Myometrial cell (primary cell): ENCODE data around the gene CISD2.

DNA sequence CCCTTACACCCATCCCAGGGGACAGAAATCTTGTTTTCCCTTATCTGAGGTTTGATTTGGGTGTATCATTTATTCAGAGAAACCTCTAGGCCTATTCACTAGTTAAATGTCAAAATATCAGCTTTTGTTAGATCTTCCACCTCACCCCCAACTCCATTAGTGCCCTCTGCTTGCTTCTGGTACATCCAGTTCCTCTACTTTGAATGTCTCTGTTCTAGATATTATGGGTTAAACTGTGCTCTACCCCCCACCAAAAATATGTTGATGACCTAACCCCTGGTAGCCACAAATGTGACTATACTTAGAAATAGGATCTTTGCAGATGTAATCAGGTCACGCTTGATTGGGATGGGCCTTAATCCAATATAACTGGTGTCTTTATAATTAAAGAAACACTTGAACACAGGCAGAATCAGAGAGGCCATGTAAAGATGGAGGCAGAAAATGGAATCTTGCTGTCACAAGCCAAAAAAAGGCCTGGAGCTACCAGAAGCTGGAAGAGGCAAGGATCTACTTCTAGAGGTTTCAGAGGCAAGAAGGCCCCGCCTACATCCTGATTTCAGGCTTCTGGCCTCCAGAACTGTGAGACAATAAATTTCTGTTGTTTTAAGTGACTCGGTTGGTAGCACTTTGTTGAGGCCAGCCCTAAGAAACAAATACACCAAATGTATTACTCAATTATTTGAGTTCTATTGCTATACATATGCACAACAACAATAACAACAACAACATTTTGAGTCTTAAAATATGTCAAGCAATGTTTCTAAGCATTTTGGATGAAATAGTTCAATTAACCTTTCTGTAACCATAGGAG is 220.1 kb downstream of the PPP3CA start:
- RAMPAGE, long total RNA = no peak

GRCh38 chr4:101262668-101263250 is 84.6 kb downstream of the PPP3CA start:
- RAMPAGE, long total RNA = no peak

GRCh38 chr4:101287205-101287872 is 60.0 kb downstream of the PPP3CA start:
- RAMPAGE, long total RNA = no peak

GRCh38 chr4:102554451-102554807 is 53.3 kb downstream of the NFKB1 start:
- RAMPAGE, long total RNA = no peak

DNA sequence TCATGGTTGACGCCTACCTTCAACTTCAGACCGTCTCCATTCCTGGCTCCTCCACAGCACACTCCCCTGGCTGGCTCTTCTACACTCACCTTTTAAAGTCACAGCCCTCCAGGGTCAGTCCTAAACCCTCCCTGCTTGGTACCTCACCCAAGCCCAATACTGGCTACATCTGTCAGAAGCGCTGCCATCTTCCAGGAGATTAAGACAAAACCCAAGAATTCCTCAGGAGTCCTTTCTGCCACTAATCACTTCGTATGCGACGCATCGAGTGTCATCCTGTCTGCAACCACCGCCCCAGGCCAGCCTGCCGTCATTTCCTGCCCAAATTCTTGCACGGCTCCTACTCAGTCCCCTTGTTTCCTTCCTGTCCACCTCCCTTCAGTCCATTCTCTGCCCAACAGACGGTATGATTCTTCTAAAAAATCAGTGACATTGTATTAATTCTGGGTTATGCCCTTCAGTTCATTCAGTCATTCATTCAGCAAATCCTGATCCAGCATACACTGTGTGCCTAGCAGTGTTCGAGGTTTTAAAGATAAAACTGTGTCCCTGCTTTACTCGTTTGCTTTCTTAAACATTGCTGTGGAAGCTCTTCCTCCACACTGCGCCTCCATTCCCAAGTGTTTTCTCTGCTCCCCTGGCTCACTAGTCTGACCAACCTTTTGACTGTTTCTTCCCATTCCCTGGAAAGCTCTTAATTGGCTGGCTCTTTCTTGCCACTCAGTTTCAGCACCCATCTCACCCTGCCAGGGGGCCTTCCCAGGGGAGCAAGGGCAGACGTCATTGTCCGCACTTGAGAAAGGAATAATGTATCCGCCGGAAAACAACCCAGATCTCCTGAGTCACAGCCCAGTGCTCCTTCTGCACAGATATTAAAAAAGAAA is 113.8 kb downstream of the NFKB1 start:
- RAMPAGE, long total RNA = no peak

DNA sequence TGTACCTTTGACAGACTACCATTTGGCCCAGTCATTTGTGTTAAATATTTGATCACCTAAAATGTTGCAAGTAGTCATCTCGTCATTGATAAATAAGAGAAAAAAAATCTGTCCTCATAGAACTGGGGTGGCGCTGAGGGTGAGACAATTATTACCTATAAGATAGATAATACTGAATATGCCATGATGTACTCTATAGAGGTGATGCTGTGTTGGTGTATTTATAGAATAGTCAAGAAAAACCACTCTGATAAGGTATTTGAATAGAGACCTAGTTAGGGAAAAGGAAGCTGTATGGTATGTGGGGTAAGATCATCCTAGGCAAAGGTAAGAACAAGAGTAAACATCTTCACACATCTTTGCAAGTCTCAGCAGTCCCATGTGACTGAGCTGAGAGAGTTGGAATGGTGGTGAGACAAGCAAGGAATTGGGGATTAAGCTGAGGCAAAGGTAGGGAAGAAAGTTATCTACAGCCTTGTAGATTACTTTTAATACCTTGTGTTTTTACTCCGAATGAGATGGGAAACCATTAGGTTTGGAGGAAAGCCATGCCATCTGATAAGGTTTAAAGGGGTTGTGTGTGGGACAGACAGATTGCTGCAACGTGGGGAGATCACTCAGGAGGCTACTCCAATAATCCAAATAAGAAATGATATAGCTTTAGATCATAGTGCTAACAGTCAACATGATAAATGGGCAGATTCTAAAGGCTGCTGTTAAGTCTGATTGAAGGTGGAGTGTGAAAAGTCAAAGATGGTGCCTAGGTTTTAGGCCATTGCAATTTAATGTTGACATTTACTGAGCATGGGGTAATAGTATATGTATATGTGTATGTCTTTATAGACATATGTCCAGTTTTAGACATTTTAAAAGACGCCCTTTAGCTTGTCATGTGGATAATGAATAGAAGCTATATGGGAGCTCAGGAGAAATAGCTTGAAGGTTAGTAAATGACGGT is 31.7 kb upstream of the MANBA start:
- RAMPAGE, long total RNA = no peak

- RAMPAGE, long total RNA = no peak
Measured at GRCh38 chr4:102806247-102807251, 20.8 kb downstream of the UBE2D3 start.

- RAMPAGE, long total RNA = start-site peak on the plus strand at chr4:102868971-102869058, 277 and 672 reads in 2 replicates
Measured at GRCh38 chr4:102868935-102869860, at the start of gene CISD2. Gene CISD2 (plus strand): TSS chr4:102868992.

DNA sequence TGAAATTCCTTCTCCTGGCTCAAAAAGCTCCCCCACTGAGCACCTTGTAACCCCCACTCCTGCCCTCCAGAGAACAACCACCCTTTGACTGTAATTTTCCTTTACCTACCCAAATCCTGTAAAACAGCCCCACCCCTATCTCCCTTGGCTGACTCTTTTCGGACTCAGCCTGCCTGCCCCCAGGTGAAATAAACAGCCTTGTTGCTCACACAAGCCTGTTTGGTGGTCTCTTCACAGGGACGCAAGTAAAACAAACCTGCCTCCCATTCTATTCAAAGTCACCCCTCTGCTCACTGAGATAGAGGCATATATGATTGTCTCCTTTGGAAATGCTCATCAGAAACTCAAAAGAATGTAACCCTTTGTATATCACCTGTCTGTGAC is 227.0 kb upstream of the TACR3 start:
- RAMPAGE, long total RNA = no peak

GRCh38 chr4:104593292-104593594 is 98.5 kb upstream of the CXXC4 start:
- RAMPAGE, long total RNA = no peak

DNA sequence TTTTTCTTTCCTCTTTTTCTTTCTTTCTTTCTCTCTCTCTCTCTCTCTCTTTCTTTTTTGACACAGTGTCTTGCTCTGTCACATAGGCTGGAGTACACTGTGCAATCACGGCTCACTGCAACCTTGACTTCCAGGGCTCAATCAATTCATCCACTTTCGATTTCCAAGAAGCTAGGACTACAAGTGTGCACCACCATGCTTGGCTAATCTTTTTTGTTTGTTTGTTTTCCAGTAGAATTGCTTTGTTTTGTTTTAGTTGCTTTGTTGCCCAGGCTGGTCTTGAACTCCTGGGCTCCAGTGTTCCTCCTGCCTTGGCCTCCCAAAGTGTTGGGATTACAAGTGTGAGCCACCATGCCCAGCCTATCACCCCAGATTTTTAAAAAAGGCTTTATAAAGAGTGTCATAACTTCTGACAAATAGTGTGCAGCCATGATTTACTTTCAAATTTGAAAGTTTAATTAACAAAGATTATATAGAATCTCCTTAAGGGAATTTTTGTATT is 70.8 kb downstream of the PPA2 start:
- RAMPAGE, long total RNA = no peak

- RAMPAGE, long total RNA = no peak
Measured at GRCh38 chr4:105911897-105912461, 16.7 kb downstream of the NPNT start.

DNA sequence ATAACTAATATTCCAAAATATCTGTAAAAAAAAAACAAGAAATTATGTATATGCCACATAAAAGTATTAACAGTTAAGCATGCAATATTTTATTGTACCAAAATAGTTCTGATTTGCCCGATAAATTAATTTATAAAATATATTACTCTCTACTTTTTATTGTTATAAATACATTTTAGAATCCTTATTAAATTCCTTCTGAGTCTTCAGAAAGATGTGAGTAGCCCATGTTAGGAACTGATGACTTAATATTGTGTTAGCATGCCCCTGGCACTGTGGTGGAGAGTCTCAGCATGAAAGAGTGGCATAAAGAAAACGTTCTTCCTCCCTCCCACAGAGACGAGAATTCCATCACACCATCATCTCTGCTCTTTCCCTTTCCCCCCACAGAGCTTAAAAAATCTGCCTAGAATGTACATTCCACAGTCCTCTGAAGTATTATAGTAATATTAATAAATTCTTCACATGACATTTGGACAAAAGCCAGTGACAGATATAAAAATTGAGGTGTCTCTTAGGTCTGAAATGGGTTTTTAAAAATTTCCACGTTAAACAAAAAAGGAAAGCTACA is 117.8 kb upstream of the DKK2 start:
- RAMPAGE, long total RNA = no peak

DNA sequence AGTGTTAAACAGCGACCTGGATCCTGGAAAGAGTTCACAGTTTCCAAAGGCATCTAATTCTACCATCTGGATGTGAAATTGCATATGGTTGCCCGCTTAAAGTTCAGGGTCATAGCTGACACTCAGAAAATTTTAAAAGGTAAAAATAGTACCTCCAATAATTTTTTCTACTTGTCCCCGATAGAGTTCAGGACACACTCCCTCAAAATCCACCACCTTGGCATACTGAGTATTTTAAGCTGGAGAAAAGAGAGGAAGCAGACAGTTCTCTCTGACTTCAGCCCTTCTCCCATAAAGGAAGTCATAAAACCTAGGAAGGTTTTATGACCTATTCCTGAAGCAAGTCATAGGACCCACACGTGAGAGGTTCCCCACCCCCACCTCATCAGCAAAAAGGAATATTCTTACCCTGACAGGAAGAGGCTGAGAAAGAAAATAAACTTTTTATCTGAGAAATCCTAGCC is 270.2 kb downstream of the PAPSS1 start:
- RAMPAGE, long total RNA = no peak

GRCh38 chr4:107617016-107617737 is 102.9 kb downstream of the PAPSS1 start:
- RAMPAGE, long total RNA = no peak

DNA sequence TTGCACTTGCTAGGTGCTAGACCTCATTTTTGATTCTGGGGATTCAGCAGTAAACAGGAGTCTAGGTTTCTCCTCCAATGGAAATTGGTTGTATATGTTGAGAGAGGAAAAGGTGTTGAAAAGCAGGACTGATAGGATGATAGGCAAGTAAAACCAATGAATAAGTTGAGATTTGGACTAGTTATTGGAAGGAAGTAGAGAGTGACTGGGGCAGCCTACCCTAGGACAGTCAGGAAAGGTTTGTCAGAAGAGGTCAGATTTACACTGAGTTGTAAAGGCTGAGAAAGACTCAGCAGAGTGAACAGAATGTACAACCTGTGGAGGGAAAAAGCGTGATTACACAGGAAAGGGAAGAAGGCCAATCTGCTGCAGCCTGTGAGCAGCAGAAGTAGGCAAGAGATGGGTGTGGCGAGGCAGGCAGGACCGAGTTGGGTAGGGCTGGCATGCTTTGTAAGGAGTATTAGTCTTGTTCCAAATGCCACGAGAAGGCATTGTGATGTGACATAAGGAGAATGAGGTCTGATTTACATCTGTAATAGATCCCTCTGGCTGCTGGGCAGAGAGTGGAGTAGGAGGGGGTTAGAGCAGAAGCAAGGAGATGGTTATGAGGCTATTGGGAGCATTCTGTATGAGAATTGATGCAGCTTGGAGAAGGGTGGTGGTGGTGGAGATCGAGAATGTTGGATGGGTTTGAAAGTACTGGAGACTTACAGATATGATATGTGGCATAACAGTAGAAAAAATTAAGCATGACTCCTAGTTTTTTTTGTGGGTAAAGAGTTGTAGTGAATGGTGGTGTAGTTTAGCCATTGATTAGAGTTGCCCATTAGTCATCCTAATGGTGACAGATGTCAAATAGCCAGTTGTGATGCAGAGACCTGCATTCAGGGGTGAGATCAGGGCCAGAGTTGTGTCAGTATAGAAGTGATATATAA is 12.7 kb downstream of the SGMS2 start:
- RAMPAGE, long total RNA = no peak

DNA sequence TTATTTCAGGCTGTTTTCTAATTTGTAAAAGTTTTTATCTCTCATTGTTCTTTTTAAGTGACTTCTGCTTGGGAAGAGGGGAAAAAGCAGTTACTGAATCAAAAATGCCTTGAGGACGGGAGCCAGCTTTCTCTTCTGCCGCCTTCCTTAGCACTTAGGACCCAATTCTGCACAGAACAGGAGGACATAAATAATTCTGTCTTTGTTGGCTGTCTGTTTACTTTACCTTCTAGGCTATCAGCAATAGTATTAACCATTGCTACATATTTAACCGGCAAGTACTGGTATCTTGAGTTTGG is 46.6 kb downstream of the SGMS2 start:
- RAMPAGE, long total RNA = no peak

DNA sequence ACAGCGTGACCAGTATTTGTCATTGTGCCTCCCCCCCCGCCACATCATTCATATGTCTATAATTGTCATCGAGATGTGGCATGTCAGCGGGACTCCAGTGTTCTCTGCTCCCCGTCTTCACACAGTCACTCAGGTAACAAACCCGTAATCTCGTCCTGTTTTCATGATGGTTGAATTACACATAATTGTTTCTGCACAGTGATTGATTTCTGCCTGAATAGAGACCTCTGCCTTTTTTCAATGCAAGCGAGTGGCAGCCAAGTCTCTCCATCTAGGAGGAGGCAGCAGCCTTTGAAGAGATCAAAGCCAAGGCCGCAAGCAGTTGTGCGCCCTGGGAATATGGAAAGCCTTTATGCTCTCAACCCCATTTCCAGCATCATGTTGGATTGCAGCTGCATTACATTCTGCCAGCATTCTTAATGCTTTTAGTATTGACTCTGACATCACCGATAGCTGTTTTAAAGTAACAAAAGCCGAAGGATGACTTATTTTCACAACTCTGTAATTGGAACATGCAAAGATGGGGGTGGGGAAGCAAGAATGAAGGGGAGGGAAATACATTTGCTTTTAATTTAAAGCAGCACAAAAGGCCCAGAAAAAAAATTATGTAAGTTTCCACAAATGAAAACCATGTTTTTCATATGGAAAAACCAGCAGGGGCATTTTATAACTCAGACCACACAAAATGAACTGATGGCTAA is 27.2 kb downstream of the LEF1 start:
- RAMPAGE, long total RNA = no peak

DNA sequence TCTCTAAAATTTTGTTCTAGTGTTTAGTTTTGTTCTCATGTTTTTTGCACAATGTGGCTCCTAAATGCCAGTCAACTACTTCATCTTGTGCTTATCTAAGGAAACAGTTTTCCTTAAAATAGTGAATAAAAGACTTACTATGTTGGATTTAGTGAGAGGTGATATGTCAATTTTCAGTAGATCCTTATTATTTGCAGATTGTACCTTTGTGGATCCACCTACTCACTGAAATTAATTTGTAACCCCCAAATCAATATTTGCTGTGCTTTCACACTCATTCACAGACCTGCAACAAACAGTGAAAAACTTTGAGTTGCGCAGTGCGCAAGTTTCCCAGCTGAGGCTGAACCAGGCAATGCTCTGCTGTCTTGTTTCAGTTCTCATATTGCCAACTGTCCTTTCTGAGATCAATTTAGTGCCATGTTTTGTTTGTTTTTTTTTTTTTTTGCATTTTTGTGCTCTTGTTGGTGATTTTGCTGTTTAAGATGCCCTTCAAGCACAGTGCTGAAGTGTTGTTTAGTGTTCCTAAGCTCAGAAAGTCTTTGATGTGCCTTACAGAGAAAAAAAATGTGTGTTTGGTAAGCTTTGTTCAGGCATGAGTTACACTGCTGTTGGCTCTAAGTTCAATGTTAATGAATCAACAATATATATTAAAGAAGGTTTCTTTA is 40.8 kb upstream of the LEF1 start:
- RAMPAGE, long total RNA = no peak

- RAMPAGE, long total RNA = no peak
Measured at GRCh38 chr4:108369888-108370295, 201.2 kb upstream of the LEF1 start.